SK-N-DZ (cell line): ENCODE results near the genes ATF1, METTL7A and LETMD1.

GRCh38 chr12:50096638-50097232 lies 7.1 kb upstream of the GPD1 start:
RAMPAGE:
- cytosol, long total RNA: no peak
- nucleus, long total RNA: no peak

GRCh38 chr12:50186604-50187035 lies 19.5 kb upstream of the CERS5 start:
RAMPAGE:
- cytosol, long total RNA: no peak
- nucleus, long total RNA: no peak

DNA sequence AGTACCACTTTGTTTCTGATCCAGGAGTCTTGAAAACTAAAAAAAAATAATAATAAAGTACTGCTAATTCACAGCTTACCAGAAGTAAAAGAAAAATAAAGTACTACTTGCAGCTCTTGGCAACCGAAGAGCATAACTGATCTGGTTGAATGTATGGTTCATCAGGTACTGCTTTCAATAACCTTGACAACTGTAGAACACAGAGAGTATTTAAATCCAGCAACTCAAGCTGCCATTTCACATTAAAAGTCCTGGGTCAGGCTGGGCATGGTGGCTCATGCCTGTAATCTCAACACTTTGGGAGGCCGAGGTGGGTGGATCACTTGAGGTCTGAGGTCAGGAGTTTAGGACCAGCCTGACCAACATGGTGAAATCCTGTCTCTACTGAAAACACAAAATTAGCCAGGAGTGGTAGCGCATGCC lies 33.6 kb downstream of the LIMA1 start:
RAMPAGE:
- cytosol, long total RNA: no peak
- nucleus, long total RNA: no peak

DNA sequence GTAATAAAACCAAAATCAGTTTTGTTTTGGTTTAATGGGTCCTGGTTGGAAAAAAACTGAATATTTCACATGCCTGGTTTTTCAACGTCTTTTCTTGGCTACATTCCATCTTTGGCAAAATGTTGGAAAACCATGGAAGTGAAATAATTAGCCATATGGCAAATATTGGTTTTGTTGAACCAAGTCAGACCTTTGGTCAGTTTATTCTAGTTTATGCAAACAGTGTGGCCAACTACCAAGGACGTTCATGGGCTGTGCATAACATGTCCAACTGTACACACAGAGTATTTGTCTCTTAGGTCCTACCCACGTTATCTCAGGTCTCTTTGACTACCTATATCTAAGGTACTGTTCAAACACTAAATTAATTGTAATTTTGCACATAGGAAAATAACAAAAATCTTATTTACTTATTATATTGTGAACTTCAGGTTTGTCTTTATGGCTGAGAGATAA lies 22.3 kb downstream of the DIP2B start:
RAMPAGE:
- cytosol, long total RNA: no peak
- nucleus, long total RNA: no peak

RAMPAGE:
- cytosol, long total RNA: no peak
- nucleus, long total RNA: no peak
Measured at GRCh38 chr12:50545861-50546373, 41.1 kb downstream of the DIP2B start.

GRCh38 chr12:50555375-50555833 lies 50.6 kb downstream of the DIP2B start:
RAMPAGE:
- cytosol, long total RNA: no peak
- nucleus, long total RNA: no peak

GRCh38 chr12:50611203-50611759 lies 106.5 kb downstream of the DIP2B start:
RAMPAGE:
- cytosol, long total RNA: no peak
- nucleus, long total RNA: no peak

RAMPAGE:
- cytosol, long total RNA: no peak
- nucleus, long total RNA: no peak
Measured at GRCh38 chr12:50621954-50622195, 117.1 kb downstream of the DIP2B start.

DNA sequence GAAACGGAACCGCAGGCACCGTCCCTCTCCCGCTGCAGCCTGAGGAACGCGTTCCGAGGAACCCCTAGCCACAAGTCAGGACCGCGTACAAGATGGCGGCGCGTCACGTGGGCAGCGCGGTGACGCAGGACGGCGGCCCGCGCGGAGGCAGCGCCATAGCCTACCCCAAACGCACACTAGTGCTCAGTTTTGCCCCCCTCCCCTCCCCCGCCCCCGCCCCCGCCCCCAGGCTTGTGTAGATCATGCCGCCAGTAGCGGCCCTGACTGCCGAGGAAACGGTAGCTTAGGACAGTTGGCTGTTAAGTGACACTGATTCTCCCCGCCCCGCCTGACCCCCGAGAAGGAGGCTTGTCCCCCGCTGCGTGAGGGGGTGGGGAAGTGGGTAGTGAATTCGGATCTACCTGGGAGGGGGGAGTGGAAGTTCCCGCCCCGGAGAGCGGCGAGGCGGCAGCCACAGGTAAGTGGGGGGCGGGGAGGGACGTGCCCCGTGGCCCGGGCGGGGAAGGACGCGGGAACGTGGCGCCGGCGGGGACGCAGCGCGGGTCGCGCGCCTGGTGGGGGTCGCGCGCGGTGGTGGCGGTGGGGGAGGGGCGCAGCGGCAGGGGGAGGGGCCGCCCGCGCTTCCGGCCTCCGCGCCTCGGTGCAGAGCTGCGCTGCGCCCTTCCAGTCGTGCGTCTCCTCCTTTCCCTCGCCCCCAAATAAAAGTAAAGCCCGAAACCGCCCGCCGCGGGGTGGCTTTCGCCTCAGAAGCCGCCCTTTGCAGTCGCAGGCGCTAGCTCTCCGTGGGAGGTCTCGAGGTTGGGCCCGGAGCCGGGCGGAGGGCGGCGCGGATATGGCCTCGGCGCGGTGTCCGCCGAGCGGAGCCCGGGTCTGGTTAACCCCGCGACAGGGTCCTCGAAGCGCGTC lies at the start of gene ATF1:
TSS of gene ATF1 (plus strand) at position 251 of the 906 bp plus-strand sequence.
RAMPAGE:
- cytosol, long total RNA: start-site peak on the plus strand centred at position 248 of the sequence, 49 bp wide, 420 and 82 reads in 2 replicates
- nucleus, long total RNA: start-site peak on the plus strand centred at position 253 of the sequence, 52 bp wide, 260 and 27 reads in 2 replicates

RAMPAGE:
- cytosol, long total RNA: no peak
- nucleus, long total RNA: no peak
Measured at GRCh38 chr12:50924808-50925665, at the start of gene METTL7A. Gene METTL7A (plus strand): TSS chr12:50925015.

GRCh38 chr12:50928163-50928907 lies 3.5 kb downstream of the METTL7A start:
RAMPAGE:
- cytosol, long total RNA: no peak
- nucleus, long total RNA: no peak

RAMPAGE:
- cytosol, long total RNA: start-site peak on the plus strand at chr12:51048325-51048343, 658 and 185 reads in 2 replicates
- nucleus, long total RNA: start-site peak on the plus strand at chr12:51048327-51048350, 253 and 89 reads in 2 replicates
Measured at GRCh38 chr12:51047579-51048481, at the start of gene LETMD1. Gene LETMD1 (plus strand): TSS chr12:51048327.

RAMPAGE:
- cytosol, long total RNA: no peak
- nucleus, long total RNA: no peak
Measured at GRCh38 chr12:51173396-51173618, 372 bp upstream of the TFCP2 start.

DNA sequence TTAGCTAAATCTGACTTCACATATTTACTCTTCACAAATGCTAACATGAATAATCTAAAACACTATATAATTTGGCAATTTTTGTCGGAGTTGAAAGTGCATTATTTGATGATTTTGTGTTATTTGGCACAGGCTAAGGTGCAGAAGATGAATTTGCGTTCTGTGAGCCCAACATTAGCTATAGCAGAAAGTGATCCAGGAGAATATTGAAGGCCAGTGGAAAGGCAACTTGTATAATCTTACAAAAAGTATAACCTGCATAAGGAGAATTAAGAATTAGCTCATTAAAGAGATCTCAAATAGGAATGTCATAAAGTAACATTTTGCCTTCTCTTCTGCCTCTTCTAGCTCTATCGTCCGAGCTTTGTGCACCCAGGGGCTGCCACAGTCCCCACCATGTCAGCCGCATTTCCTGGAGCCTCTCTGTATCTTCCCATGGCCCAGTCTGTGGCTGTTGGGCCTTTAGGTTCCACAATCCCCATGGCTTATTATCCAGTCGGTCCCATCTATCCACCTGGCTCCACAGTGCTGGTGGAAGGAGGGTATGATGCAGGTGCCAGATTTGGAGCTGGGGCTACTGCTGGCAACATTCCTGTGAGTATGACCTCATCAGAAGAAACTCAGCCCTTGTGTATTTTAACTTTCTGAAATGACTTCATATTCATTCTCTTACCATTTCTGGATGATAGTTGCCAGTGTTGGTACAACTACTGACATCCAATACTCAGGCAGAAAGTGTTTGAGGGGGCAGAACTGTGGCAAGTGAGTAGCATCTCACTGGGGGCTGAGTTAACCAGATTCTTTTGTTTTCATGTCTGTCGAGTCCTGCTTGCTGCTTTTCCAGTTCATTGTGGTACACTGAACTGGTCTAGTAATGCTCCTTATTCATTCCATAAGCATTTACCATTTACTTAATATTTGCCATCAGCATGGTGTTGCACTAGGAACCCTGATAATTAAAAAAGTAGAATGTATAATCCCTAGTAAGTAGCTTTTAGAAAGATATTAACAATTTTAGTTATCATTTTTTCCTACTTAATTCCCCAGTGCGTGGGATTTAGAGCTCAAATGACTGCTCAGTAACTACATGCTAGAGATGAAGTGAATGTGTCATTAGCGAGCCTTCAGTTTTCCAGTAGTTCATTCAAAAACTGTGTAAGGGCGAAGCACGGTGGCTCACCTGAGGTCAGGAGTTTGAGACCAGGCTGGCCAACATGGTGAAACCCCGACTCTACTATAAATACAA lies 2.3 kb downstream of the DAZAP2 start:
RAMPAGE:
- cytosol, long total RNA: no peak
- nucleus, long total RNA: no peak

DNA sequence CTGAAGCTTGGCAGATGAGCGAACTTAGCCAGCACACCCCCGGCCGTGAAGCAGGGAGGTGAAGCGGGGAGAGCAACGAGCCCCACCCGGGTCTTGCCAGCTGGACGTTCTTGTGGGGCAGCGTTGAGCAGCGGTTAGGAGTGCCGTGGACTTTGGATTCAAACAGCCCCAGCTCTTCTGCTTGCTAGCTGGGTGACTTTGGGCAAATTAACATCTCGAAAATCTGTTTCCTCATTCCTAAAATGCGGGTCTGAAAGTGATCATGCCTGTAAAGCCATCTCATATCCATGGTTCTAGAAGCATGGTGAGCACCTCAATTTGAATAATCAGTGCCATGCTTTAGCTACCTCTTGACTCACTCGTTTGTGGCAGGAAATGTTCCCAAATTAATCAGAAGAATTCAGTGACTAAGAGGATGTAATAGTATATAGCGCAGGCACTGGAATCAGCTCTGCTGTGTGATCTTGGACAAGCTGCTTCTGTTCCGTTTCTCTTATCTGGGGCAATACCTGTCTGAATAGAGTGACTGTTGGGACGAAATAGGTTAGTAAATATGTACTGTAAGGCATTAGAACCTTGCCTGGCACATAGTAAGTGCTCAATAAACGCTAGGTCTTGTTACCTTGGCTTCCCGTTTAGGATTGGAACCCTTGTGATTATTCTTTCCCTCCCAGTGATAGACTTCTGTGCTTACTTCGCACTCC lies 664 bp upstream of the SMAGP start:
RAMPAGE:
- cytosol, long total RNA: no peak
- nucleus, long total RNA: no peak

RAMPAGE:
- cytosol, long total RNA: no peak
- nucleus, long total RNA: no peak
Measured at GRCh38 chr12:51320499-51321036, 3.4 kb downstream of the BIN2 start.

GRCh38 chr12:51371353-51372165 lies 19.6 kb downstream of the GALNT6 start:
RAMPAGE:
- cytosol, long total RNA: no peak
- nucleus, long total RNA: no peak

RAMPAGE:
- cytosol, long total RNA: no peak
- nucleus, long total RNA: no peak
Measured at GRCh38 chr12:51406315-51406649, 15.1 kb upstream of the GALNT6 start.

DNA sequence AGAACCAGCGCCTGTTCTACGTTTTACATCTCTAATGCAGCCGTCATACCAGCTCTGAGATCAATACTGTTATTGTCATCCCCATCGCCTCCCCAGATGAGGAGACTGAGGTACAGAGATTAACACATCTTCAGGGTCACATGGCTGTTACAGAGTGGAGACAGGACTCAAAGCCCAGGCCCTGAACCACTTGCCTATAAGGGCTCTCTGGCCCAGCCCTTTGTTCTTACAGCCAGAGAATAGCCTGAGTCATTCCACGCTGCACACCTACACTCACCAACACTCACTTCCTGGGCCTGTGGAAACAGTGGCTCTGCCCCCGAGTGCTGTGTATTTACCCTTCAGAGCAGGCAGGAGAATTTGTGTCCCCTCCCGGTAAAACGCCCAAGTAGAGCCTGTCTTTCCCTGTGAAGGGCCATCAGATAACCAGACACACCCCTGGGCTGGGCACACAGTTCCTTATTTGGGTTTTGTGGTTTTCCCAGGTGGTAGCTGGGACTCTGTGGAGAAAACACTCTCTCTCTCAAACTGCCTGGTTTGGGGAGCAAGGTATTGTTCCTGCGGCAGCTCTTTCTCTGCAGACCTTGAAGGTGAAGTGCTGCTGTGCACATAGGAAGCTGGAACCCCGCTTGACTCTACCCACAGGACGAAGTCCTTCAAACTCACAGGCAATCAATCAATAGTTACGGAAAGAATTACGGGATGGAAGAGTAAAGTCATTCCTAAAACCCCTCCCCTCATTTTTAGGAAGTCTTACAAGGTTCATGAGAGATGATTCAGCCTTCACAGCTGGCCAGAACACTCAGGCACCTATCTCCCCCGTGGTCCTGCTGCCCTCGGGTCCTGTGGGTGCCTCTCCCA lies 13.3 kb upstream of the TMDD1 start:
RAMPAGE:
- cytosol, long total RNA: no peak
- nucleus, long total RNA: no peak

RAMPAGE:
- cytosol, long total RNA: no peak
- nucleus, long total RNA: no peak
Measured at GRCh38 chr12:51911444-51912685, 4.6 kb downstream of the ACVRL1 start.